Epidermal melanocyte (primary cell): ENCODE measurements around the gene LGALS9B.

DNA sequence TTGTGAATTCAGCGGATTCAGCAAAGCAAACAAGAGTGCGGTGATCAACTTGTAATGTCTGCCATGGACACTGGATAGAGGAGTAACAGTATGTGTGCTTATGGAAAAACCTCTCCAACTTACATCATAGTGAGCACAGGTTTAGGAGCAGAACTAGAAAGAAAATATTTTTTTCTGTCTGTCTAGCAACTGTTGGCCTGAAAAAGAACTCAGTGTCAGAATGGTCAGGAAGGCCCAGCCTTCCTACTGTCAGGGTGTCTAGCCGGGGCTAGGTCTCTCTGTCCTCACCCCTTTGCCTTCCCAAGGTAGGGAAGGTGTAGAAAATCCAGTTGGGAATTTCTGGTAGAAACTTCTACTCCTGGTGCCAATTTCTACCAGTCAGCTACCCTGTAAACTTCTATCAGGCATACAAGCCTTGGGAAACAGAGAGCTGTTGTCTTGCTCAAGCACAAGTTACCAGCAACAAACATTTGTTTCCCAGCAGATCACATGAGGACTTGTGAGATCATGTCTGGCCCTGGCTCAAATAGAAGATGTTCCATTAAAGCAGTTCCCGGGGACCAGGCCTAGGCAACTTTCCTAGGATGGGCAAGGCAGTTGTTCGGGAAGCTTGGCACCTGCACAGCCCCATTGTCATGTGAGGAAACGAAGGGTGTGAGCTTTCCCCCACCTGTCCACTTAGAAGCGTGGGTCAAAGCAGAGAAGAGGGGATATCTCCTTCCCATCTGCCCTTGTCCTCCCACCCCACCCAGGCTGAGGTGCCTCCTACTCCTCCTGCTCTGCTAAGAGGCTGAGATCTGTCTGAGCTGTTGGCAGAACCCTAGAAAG is 11.0 kb upstream of the SLC47A2 start:
- RRBS: no CpG with 5 or more reads among the region's 7 CpGs

DNA sequence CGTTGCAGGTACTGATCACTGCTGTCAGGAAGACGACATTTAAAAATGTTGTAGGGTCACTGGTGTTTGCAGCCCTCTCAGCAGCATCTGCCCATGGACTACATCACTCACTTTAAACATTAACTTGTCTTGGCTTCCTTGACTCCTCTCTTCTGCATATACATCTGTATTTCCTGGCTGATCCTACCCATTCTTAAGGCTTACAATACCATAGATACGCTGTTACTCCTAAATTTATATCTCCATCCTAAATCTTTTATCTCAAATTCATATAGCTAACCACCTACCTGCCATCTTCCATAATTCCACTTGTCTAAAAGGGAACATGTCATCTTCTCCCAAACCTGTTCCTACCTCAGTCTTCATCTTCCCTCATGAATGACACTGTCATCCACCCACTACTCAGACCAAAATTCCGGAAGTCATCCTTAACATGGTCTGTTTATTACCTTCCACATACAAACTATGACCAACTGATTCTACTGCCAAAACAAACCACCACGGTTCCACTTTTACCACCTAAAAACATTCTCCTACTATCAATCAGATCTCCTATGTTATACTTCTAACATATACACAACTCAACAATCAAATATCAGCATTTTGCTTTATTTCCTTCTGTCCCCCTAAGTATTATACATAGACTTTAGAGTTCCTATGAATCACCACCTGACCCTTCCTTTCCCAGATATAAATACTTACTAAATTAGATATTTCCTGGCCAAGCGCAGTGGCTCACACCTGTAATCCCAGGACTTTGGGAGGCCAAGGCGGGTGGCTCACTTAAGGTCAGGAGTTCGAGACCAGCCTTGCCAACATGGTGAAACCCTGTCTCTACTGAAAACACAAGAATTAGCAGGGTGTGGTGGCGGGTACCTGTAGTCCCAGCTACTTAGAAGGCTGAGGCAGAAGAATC is 7.5 kb downstream of the AKAP10 start:
- RRBS: no CpG with 5 or more reads among the region's 9 CpGs

DNA sequence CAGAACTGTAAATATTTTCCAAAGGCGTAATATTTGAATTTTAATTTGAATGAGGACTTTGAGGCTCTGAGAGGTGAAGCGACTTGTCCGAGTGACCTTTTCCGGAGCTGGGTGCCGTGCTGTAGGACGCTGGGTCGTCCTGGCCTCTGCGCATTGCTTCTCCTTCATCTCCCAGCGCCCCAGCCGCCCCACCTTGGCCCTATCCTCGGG is 147.8 kb downstream of the SPECC1 start:
- RRBS: no CpG with 5 or more reads among the region's 11 CpGs

DNA sequence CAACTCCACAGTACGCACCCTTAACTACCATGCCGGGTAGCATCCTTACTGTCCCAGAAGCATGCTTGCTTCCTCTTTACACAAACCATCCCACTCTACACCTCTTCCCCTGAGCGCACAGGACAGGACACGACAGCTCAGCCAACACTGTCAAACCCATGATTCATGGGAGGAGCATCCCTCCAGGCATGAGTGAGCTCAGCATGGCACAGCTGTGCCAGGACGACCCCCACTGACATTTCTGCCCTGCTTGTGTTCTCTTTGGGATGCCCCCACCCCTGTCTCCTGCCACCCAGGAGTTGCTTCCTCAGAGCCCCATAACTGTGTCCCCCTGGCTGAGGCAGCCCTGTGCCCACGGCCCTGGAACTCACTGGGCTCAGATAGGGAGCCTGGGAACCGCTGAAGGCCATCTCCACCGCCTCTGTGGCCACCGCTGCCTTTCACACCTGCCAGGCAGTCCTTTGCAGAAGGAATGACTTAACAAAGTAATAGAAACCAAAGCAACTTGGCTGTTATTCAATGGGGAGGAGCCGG is at the start of gene LGALS9B:
TSS of gene LGALS9B (minus strand) at position 479 of the 534 bp plus-strand sequence.
- RRBS: no CpG with 5 or more reads among the region's 10 CpGs

GRCh38 chr17:20852023-20853248 is 190.4 kb downstream of the USP22 start:
- RRBS: no CpG with 5 or more reads among the region's 50 CpGs

DNA sequence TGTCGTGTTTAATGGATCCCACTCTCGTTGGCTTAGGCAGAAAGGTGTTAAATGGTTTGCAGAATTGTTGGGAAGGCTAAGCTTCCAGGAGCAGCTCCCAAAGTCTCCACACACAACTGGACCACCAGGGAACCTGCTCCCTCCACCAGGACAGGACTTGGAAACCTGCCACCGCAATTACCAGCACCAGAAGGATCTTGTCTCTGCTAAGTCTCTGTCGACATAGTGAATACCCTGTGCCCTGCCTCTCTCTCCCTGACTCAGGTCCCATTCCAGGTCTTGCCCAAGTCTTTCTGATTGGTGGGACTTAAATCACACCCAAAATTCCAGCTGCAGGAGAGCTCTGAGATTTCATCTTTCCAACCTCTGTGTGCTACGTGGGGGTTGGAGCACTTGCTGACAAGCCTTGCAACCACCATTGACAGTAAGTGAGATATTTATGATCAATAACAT is 86.9 kb downstream of the USP22 start:
- RRBS: no CpG with 5 or more reads among the region's 5 CpGs

DNA sequence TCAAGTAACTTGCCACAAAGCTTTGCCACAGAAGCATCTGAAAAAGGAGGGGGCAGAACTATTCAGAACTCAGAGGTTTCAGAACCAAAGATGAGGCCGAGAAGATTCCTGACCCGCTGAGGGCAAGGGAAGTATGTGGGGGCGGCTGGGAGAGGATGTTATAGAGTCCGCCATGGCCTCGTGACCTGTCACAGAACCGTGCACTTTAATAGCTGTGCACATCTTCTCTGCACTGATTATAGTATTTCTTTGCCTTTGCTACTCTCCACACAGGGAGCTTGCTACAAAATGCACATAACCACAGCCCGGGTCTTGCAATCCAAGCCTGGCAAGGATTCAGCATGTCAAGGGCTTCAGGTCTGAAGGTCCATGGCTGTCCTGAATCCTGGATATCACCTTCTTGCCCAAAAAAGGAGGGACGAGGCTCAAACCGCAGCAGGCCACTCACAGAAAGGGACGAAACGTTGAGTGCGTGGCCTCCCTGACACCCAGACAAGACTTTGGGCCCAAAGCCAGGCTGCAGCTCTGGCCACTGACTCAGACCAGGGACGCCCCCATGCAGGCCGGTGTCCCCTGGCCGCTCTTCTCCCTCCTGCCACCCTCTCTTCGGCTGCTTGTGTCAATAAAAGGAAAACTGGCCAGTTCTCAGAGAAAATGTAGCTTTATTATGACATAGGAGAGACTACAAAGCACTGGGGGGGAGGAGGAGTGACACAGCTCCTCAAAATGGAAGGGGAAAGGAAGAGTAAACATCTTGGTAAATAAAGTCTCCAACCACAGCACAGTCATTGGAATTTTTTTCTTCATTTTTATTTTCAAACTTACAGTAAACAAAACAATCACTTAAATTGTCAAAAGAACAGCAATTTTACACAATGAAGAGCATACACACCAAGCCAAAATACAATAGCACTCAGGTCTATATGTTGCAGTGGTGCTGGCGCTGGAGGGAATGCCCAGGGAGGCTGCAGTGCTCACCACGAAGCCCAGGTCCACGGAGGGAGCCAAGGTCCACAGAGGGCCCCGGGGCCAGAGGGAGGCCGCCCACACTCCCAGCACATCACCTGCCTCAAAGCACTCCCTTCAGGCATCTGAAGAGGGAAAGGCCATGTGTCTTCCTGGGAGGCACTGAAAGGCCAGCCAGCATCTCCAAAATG is 43.5 kb downstream of the USP22 start:
- RRBS: no CpG with 5 or more reads among the region's 21 CpGs

DNA sequence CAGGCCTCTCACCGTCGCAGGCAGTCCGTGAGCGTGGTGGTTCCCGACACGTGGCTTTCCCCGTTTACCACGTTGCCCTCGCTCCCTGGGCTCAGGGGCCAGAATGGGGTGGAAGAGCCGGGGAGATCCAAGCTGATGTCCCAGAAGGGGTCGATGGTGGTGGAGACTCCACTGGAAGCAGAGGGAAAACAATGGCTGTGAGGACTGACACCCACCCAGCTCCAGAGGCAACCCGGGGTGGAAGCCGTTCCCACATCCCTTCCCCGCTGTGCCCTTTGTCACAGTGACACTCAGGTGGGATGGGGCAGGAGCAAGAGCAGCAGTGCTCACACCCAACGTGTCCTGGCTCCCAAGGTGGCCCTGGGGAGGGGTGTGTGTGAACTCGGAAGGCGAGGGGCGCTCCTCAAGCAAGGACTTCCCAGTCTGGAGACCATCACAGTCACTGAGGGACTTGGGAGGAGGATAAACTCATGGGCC is 31.6 kb downstream of the USP22 start:
- RRBS: no CpG with 5 or more reads among the region's 18 CpGs

- RRBS: no CpG with 5 or more reads among the region's 6 CpGs
Observed at GRCh38 chr17:21040006-21040550, 2.7 kb downstream of the USP22 start.

GRCh38 chr17:21140997-21141411 is 14.2 kb downstream of the DHRS7B start:
- RRBS: no CpG with 5 or more reads among the region's 6 CpGs

DNA sequence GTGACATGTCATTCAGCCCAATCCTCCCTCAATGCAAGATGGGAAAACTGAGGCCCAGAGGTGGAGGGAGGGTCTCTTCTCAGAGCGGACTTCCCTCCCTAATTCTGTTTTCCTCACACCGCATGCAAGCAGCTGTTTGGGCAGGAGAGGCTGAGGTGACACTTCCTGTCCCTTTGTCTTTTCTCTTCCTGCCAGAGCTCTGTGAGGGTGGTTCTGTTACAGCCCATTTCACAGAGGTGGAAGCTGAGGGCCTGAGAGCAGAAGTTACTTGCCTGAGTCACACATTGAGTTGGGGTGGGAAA is 14.9 kb upstream of the NATD1 start:
- RRBS: no CpG with 5 or more reads among the region's 2 CpGs

DNA sequence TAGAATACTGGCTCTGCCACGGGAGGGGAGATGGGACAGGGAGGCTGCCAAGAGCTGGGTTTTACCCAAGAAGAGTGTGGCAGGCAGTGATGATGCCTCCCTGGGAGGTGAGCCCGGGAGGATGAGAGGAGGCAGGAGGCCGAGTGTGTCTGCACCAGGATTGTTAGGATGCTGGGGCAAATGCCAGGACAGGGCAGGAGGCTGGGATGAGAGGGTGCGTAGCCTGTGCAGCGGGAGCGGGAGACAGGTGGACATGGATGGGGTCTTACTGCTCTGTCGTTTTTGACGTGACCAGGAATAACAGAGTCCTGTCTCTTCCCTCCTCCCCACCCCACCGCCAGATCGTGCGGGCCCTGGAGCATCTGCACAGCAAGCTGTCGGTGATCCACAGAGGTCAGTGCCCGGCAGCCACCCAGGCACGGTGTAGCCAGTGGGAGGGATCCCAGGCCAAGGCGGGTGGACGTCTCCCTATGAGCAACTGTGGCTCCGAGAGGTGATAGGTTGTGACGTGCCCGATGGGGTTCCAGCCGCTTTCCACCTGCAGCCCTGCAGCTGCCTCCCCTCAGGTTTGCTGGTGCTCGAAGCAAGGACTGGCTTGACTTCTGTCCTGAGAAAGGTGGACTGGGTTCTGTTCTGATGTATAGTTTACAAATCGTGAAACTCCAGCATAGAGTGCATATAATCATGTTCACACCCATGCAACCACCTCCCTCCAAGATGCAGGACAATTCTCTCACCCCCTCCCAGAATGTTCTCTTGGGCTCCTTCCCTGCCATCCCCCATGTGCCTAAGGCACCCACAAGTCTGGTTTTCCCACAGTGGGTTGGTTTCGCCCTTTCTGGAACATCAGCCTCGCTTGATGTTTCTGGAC is 18.6 kb downstream of the MAP2K3 start:
- RRBS: no CpG with 5 or more reads among the region's 24 CpGs

DNA sequence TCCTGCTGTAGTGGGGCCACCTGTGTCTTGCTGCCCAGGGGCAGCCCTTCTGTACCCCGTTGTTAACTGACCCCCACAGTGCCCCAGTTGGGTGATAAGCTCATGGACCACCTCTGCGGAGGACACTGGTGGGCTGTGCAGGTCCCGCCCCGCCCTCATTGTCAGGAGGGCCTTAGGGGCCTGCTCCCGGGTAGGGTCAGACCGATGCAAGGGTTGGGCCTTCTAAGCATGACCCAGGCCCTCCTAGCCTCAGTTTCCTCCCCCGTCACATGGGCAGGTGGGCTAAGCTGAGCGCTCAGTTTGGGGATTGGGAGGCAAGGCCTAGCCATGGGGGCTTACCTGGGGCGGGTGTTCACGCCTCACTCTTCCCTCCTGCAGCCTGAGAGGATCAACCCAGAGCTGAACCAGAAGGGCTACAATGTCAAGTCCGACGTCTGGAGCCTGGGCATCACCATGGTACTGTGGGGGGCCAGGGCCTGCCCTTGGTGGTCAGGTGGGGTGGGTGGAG is 20.2 kb downstream of the MAP2K3 start:
- RRBS: no CpG with 5 or more reads among the region's 12 CpGs

DNA sequence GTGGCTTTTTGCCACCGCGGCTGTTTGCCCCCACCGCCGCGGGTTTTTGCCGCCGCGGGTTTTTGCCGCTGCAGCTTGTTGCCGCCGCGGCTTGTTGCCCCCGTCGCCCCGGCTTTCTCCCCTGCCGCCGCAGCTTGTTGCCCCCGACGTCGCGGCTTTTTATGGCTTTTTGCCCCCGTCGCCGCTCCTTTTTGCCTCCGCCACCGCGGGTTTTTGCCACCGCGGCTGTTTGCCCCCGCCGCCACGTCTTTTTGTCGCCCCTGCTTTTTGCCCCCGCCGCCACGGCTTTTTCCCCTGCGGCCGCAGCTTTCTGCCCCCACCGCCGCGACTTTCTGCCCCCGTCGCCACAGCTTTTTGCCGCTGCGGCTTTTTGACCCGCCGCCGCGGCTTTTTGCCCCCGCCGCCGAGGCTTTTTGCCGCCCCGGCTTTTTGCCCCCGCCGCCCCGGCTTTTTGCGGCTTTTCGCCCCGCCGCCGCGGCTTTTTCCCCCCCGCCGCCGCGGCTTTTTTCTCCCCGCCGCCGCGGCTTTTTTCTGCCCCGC is 149.6 kb downstream of the KCNJ18 start:
- RRBS: no CpG with 5 or more reads among the region's 72 CpGs

- RRBS: no CpG with 5 or more reads among the region's 12 CpGs
Observed at GRCh38 chr17:22521275-22521738, 829.0 kb downstream of the KCNJ18 start.

DNA sequence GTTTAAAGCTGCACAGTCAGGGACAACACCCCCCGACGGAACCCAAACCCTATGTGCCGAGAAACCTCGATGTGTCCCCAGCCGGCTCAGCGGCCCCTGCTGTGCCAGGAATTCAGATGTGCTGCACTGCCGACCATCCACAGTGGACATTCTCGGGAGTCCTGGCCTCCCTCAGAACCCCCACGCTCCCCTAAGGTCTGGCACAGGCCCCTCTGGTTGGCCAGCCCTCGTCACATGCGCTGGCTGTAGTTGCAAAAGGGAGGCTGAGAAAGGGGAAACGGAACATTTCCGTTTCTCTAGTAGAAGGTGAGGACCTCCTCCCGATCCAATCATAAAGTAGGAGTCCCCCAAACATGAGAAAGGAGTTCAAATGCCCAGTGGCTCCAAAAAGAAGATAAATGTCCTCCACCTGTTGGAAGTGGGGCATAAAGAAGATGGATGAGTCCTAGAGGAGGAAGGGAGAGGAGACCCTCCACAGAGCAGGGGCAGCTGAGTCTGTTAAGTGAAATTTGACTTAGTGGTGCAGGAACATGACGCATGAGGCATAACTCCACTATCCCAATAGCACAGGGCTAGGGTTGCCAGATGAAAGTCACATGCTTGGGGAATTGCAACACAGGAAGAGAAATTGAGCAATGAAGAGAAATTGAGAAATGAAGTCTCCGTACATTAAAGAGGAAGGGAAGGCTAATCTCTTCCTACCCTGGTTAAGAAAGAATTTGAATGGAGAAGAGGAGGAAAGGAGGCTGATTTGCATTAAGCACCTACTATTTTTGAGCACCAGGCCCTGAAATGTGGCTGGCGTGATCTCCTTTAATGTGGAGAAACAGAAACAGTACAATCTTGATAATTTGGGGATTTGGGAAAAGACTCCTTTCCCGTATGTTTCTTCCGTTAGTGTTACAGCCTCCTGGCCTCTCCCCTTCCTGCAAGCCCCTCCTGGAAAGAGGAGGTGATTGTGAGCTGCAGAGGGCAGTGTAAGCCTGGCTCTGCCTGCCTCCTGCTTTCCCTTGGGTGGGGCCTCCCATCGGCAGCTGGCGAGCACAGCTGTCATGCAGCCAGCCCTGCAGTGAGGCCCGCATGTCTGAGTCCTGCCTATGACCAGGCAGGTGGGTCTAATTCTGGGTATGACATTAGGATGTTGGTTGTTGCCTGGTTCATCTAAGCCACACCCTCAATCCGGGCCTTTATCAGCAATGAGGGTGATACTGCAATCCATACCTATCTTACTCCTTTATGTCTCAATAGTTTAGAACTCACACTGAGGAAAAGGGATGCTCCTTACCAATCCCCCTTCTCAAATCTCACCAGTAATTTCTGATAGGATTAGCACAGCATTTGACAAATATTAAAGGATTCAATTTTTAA is 49.0 kb upstream of the WSB1 start:
- RRBS: no CpG with 5 or more reads among the region's 23 CpGs

GRCh38 chr17:27299455-27299878 is 5.6 kb downstream of the WSB1 start:
- RRBS: no CpG with 5 or more reads among the region's 3 CpGs

GRCh38 chr17:27315368-27315911 is 21.5 kb downstream of the WSB1 start:
- RRBS: no CpG with 5 or more reads among the region's 5 CpGs

DNA sequence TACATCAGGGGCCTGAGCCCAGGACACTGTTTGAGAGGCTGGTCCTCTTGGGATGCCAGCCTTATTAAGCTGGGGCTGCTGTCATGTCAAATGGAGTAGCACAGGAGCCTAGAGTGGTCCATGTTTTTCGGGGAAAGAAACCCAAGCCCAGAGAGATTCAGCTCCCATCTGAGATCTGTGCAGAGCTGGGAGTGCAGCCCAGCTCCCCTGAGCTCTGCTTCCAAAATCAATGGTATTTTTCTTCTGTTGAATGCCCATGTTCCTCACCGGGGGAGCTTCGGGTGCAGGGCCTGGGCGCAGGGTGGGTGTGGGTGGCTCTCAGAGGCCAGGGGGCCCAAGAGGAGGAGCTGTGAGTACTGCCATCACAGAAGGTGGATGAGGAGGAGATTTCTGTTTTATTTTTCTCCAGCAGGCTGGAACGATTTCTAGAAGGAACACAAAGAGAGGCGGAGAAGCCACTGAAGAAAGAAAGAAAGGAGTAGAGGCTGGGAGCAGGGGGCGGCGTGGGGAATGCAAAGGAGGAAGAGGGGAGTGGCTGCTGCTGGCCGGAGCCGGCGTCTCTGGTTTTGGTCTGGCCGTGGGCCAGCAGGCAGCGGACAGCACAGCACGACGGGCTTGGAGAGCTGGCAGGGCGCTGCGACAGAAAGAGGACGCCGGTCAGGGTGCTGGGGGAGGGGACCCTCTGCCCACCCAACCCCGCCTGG is 76.3 kb upstream of the KSR1 start:
- RRBS: 4% methylated on average over 7 of the region's 20 CpGs

DNA sequence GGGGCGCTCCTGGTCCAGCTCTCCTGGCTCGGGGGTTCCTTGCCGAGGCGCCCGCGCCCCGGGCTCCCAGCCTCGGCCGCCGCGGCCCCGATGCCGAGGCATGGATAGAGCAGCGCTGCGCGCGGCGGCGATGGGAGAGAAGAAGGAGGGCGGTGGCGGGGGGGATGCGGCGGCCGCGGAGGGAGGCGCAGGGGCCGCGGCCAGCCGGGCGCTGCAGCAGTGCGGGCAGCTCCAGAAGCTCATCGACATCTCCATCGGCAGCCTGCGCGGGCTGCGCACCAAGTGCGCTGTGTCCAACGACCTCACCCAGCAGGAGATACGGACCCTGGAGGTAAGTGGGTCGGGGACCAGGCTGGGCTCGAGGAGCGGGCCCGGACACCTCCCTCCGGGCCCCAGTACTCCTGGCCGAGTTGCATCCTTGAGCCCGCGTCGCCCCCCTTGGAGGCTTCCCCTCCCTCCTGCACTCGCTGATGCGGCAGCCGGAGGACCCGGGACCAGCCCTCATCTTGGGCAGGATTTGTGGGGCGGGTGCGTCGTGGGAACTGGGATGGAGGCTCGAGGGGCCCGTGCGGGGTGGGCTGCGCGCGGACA is 391 bp downstream of the KSR1 start:
- RRBS: under 1% methylated on average over 3 of the region's 61 CpGs